Epithelial cell of proximal tubule (primary cell): Measurements from ENCODE around the gene IQCG.

DNA sequence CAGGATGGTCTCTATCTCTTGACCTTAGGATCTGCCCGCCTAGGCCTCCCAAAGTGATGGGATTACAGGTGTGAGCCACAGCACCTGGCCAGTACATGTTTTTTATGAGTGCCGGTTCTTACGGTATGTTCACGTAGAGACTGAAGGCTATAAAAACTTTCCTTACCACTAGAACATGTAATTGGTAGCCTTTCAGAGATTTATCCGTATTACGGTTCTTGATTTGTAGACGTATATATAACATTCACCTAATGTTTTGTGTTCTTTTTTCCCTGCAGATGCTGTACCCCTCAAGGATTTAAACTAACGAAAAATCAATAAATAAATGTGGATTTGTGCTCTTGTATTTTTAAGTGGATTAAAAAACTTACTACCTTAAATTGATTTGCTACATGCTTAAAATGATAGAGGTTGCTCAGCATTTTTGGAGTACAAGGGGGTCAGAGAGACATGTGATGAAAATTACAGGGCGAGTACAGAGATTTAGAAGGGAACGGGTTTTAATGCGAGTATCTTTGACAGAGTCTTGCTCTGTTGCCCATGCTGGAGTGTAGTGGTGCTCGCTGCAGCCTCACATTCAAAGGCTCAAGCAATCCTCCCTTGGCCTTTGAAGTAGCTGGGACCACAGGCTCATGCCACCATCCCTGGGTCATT is 4.2 kb downstream of the IQCG start:
- RAMPAGE, long total RNA: no peak
- RRBS: no CpG with 5 or more reads among the region's 12 CpGs

DNA sequence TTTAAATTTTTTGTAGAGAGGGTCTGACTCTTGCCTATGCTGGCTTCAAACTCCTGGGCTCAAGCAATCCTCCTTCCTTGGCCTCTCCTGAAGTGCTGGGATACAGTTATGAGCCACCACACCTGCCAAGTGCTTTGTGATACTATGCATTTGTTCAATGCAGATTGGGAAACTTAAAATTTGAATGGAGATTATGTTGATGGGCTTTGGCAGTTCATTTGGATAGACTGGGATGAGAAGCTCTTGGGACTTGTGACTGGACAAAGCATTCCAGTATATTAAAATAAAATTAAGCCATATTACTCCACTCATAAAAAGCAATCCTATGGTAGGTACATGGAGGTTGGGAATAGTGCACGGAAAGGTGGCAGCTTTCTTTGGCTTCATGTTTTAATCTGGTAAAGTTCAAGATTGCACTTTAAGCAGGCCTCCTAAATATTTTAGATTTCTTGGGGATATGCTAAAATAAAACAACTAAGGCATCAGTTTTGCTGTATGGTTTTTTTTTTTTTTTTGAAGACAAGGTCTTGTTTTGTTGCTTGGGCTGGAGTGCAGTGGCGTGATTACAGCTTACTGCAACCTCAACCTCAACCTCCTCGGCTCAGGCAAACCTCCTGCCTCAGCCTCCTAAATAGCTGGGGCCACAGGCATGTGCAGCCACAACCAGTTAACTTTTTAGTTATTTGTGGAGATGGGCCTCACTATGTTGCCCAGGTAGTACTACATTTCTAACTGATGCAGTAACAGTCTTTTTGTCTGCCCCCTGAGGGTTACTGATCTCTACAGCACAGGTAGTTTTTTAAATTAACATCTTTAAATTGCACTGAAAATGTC is 3.4 kb downstream of the IQCG start:
- RAMPAGE, long total RNA: no peak
- RRBS: no CpG with 5 or more reads among the region's 3 CpGs

GRCh38 chr3:197959658-197960143 is at the start of gene IQCG:
Gene IQCG, minus strand, starts transcription at chr3:197959991.
- RAMPAGE, long total RNA: no peak
- RRBS: 1% methylated on average over 11 of the region's 22 CpGs

DNA sequence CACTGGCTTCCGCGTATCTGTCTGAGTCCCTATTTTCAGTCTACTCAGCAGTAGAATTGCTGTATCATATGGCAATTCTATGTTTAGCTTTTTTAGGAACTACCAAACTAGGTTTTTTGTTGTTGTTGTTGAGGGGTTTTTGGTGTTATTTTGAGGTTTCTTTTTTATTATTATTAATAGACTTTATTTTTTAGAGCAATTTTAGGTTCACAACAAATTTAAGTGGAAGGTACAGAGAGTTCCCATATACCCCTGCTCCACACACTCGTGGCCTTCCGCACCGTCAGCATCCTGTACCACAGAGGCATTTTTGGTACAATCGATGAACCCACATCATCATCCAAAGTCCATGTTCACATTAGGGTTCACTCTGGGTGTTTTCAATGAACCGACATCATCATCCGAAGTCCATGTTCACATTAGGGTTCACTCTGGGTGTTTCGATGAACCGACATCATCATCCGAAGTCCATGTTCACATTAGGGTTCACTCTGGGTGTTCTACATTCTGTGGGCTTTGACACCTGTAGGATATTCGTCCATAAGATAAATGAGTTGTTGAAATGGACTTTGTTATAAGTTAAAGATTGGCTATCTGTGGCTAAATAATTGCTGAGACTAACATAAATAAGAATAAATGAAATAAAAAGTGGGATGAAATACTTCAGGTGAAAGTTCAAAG is 67.9 kb downstream of the LMLN start:
- RAMPAGE, long total RNA: no peak
- RRBS: no CpG with 5 or more reads among the region's 12 CpGs

DNA sequence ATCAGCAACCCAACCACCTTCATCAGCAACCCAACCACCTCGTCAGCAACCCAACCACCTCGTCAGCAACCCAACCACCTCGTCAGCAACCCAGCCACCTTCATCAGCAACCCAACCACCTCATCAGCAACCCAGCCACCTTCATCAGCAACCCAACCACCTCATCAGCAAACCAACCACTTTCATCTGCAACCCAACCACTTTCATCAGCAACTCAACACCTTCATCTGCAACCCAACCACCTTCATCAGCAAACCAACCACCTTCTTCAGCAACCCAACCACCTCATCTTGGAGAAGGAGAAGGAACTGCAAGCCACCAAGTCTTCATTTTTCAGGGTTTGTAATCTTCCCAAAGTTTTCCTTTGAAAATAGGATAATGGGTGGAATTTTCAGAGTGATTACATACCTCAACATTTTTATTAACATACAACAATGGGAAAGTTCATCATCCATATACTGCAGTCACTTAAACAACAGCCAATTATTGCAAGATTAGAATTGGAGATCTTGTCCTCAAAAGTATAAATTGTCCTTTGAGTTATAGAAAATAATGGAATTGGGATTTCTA is 78.9 kb downstream of the LMLN start:
- RAMPAGE, long total RNA: no peak
- RRBS: no CpG with 5 or more reads among the region's 3 CpGs